ENCODE results near the gene ZNF451.

DNA sequence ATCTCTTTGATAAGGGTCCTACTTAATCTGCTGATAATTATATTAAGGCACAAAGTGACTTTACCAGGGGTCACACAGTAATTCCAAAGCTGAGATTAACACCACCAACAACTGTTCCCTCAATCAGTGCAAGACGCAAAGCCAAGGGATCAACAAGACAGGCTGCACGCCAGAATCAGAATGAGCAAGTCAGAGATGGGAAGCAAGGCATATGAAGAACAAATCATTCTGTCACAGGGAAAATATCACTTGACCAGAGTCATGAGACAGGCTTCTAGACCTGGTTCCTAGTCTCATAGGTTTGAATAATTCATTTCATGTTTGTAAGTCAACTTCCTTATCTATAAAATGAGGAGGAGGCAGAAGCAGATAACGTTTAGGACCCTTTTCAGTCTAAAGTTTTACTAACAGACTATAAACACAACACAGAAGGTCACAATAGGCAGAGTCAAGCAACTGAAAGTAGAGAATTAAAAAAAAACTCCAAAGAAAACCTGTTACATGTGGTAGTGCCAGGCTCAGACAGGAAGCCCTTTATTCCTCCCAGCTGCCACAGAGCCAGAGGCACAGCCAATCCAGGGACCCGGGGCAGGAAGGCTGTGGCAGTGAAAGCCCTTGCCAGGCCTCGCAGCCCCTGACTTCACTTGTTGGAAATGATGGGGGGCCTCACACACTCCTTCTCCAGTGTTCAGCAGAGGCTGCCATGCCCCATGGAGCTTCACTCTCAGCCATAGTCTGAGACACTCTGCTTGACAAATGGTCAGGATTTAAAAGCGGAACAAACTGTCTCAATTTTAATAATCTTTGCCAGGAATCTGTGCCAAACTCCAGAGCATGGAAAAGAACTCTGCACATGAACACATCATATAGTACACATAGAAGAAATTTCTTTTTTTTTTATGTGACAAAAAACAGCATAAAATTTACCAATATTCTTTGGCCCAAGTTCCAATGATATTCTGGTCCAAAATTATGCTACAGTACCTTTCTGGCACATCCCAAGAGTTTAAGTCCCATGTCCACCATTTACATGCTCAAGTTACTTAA, 282.7 kb downstream of the DST start:
- PRO-cap, 8 experiments = no peak in any of the 8 experiments

GRCh38 chr6:56833442-56833923, 121.1 kb downstream of the DST start:
- PRO-cap, 8 experiments = no peak in any of the 8 experiments

GRCh38 chr6:56914685-56915386, 39.8 kb downstream of the DST start:
- PRO-cap, 8 experiments = no peak in any of the 8 experiments

- PRO-cap, 8 experiments = peak in 8 of 8 experiments; most common plus-strand start chr6:57090188 (in 7); most common minus-strand start chr6:57089927 (in 2)
Observed at GRCh38 chr6:57089719-57090396, at the start of gene ZNF451. ZNF451 (plus strand) TSS chr6:57090188.

DNA sequence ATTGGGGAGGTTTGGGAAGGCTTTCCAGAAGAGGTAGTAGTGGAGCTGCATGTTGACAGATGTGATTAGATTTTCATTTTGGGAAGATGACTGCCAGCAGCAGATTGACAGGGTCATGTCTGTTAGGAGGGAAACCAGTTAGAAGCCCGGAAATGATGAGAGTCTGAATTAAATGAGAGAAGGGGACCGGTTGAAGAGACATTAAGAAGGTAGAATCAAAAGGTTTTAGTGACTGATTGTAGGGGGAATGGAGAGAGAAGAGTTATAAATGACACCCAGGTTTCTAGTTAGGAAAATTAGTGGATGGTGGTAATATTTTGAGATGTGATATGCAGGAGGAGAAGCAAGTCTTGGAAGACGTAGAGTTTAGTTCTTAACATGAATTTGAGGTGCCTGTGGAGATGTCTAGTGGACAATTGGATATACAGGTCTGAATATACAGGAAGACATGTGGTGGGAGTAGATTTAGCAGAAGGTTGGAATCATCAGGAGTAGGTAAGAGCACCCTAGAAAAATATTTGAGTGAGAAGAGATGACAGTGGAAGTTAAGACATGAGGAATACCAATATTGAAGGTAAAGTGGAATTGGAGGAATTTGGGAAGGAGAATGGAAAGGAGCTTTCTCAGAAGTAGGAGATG, 3.6 kb downstream of the PRIM2 start:
- PRO-cap, 8 experiments = no peak in any of the 8 experiments

- PRO-cap, 8 experiments = no peak in any of the 8 experiments
Observed at GRCh38 chr6:57423611-57424099, 106.2 kb downstream of the PRIM2 start.

DNA sequence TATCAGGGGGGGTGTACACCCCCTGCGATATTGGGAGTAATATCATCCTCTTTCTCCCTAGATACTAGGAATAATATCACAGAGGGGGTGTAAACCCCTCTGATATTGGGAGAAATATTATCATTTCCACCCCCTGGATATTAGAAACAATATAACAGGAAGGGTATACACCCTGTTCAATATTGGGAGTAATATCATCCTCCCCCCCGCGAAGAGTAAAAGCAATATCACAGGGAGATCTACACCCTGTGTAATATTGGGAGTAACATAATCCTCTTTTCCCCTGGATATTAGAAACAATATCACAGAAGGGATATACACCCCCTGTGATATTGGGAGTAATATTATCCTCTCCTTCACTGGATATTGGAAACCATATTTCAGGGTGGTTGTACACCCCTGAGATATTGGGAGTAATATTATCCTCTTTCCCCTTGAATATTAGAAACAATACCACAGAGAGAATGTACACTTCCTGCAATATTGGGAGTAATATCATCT, 1248.0 kb downstream of the KHDRBS2 start:
- PRO-cap, 8 experiments = no peak in any of the 8 experiments

DNA sequence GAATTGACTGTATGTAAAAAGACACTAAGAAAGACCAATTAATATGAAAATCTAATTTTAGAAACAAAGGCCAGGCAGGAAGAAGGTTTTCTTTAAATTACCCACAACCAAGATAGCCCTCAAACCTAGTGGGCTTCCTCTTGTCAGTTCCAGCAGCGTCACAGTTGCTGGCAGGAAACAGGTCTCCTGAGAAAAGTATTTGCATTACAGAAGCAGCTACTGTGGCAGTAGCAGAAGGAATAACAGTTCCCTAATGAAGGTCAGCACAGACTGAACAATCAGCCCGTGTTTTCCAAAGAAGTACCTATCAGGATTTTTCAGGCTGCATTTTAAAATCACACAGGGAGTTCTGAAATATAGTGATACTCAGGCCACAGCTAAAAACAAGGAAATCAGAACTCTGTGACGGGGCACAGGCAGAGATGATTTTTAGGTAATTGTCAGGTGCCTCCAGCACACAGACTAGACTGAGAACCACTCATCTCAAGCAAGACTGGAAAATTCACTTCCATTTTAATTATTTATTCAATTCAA, 230.4 kb upstream of the KHDRBS2 start:
- PRO-cap, 8 experiments = no peak in any of the 8 experiments

DNA sequence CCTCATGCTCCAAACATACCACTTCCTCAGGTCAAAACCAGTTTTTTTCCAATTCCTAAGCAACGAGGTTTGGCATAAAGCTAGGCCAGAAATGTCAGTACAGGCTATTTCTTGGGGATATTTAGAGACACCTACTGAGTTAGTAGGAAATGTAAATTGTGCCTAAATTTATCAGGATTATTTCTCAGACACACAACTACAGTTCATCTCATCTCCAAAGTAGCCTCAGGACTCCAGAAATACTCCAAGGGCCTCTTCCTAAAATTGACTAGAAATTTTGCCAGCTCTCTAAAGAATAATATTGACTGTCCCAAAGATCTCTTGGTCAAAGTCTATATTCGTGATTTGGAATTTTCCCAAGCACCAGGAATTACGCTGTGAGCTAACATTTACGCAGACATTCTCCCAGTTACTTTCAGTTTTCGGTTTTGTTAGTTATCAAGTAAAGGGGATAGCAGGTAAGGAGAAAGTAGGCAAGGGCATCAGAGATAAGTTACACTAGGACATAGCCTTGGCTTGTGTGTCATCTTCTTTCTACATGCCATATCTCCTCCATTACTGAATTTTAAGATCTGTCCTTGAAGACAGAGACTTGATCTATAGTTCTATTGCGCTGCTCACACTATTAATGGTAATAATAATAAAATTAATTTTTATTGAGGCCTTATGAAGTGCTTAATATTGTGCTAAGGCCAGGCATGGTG, 91.2 kb upstream of the LGSN start:
- PRO-cap, 8 experiments = no peak in any of the 8 experiments

DNA sequence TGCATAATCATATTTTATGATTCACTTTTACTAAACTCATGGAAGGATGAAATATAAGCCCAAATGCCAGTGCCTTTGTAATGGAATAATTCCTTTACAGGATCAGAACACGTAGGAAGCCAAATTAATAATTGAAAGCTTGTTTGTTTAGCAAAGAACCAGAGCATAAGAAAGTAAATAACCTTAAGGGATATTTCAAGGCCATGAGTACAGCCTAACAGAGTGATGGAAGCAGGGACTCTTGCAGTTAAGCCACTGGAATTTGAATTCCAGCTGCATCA, 11.4 kb upstream of the PTP4A1 start:
- PRO-cap, 8 experiments = no peak in any of the 8 experiments

GRCh38 chr6:63564850-63565347, 7.4 kb upstream of the PTP4A1 start:
- PRO-cap, 8 experiments = no peak in any of the 8 experiments

- PRO-cap, 8 experiments = peak in 5 of 8 experiments; most common minus-strand start chr6:63598842 (in 5)
Observed at GRCh38 chr6:63598552-63599143, 26.4 kb downstream of the PTP4A1 start.

- PRO-cap, 8 experiments = no peak in any of the 8 experiments
Observed at GRCh38 chr6:63684324-63684850, 48.8 kb downstream of the PHF3 start.

DNA sequence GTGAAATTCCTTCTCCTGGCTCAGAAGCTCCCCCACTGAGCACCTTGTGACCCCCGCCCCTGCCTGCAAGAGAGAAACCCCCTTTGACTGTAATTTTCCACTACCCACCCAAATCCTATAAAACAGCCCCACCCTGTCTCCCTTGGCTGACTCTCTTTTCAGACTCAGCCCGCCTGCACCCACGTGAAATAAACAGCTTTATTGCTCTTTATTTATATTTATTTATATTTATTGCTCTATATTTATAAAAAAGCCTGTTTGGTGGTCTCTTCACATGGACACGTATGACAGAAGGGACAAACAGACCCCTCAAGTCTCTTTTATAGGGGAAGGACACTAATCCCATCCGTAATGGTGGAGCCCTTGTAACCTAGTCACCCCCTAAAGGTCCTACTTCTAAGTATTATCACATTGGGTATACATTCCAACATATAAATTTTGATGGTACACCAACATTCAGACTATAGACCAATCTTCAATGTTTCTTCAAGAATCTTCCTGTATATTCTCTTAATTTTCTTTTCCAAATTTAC, 325.8 kb downstream of the PHF3 start:
- PRO-cap, 8 experiments = no peak in any of the 8 experiments

- PRO-cap, 8 experiments = no peak in any of the 8 experiments
Observed at GRCh38 chr6:64302006-64302308, 666.4 kb downstream of the PHF3 start.

- PRO-cap, 8 experiments = no peak in any of the 8 experiments
Observed at GRCh38 chr6:67880594-67881495, 754.2 kb upstream of the ADGRB3 start.

DNA sequence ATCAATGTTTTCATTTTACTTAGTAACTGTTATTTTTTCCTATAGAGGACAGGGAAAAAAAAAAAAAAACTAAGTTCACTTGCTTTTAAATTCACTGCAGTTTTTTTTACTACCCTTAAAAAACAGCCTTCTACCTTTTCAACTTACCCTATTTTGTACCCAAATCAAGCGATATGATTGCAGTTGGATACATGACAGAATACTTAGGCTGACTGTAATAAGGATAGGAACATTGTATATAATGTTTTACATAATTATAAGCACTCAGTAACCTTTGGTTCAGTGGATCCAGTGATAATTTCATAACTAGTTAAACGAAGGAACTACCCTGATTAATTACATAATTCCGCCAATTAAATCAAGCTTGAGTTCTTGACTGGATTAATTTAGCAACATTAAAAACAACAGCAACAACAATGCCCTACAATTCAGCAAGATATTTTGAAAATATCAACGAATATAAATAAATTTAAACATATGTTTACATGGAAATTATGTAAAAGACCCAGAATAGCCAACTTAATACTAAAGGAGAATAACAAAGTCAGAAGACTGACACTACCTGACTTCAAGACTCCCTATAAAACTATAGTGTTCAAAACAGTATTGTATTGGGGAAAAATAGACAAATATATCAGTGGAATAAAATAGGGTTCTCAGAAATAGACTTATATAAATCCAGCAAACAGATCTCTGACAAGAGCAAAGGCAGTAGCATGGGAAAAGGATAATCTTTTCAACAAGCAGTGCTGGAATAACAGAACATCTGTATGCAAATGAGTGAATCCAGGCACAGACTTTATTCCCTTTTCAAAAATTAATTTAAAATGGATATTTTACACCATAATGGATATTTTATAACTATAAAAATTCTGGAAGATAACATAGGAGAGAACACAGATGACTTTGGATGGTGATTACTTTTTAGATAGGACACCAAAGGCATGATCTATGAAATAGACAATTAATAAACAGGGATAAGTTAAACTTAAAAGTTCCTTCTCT, 593.5 kb upstream of the ADGRB3 start:
- PRO-cap, 8 experiments = no peak in any of the 8 experiments

- PRO-cap, 8 experiments = no peak in any of the 8 experiments
Observed at GRCh38 chr6:69790162-69790521, 6.7 kb downstream of the LMBRD1 start.

- PRO-cap, 8 experiments = no peak in any of the 8 experiments
Observed at GRCh38 chr6:69813431-69814075, 16.7 kb upstream of the LMBRD1 start.

- PRO-cap, 8 experiments = no peak in any of the 8 experiments
Observed at GRCh38 chr6:70084298-70084638, 217.9 kb downstream of the COL19A1 start.

All from peripheral blood mononuclear cell (primary cell).